SJCRH30 (cell line): ENCODE measurements around the gene EFHD2.

DNA sequence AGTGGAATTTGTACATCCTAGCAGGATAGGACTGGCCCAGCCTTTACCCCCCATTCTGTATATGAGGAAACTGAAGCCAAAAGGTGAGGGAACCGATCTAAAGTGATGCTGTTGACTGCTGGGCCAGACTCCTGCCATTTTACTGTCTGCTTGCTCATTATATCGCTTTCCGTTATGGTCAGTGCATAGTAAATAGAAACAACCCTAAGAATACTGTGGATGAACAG is 31.9 kb downstream of the PRDM2 start:
- RAMPAGE, long total RNA = no peak

DNA sequence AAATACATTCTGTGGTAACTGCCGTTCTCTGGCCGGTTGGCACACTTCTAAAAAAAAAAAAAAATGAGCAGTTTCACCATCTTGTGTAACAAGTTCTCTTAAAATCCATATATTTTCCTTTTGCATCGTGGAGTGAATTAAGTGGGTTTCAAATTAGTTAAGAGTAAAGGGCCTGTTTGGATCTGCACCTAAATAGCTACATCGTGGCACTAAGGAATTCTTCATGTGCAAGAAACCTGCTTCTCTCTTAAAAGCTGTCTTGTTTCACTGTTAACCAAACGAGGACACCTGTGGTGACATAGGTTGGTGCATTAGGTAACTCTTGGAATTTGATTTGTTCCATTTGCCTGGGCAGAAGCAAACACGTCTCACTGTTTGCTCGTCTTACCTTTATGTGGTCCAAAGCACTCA is 60.8 kb downstream of the PRDM2 start:
- RAMPAGE, long total RNA = no peak

- RAMPAGE, long total RNA = no peak
Observed at GRCh38 chr1:13772971-13773406, 73.0 kb downstream of the PRDM2 start.

DNA sequence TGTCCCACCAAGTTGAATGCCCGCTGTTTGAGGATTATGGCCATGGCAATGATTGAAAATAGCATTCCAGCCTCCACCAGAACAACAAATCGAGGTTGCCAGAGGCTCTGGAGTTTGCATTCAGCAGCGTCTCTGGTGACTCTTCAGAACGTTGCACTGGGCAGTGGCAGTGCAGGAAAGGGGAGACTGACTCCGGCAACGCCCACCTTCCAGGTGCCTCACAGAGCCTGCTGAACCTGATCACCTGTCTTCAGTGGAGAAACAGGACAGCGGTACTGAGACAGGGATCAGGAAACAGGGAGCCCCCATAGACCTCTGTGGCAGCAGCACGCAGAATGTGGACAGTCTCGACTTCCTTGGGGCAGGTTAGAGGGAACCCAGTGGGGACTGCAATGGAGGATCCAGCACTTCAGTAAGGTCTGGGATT is 128.4 kb downstream of the PRDM2 start:
- RAMPAGE, long total RNA = no peak

GRCh38 chr1:13948482-13949623 is 248.9 kb downstream of the PRDM2 start:
- RAMPAGE, long total RNA = no peak

GRCh38 chr1:13982465-13982788 is 282.4 kb downstream of the PRDM2 start:
- RAMPAGE, long total RNA = no peak

DNA sequence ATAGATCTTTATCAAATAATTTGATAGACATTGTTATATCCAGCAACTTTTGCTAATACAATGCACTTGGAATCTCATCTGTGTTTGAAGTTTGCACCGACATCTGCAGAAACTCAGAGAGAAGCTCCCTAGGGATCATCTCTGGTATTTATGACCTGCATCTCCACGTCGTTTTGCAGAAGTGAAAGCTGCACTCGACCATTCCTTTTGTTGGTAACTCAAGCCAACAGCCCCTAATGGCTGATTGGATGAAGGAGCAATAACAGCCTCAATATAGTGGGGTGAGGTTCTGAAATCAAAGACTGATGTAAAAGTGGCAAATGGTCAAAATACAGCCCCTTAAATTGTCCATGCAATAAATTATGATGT is 344.3 kb upstream of the KAZN start:
- RAMPAGE, long total RNA = no peak

DNA sequence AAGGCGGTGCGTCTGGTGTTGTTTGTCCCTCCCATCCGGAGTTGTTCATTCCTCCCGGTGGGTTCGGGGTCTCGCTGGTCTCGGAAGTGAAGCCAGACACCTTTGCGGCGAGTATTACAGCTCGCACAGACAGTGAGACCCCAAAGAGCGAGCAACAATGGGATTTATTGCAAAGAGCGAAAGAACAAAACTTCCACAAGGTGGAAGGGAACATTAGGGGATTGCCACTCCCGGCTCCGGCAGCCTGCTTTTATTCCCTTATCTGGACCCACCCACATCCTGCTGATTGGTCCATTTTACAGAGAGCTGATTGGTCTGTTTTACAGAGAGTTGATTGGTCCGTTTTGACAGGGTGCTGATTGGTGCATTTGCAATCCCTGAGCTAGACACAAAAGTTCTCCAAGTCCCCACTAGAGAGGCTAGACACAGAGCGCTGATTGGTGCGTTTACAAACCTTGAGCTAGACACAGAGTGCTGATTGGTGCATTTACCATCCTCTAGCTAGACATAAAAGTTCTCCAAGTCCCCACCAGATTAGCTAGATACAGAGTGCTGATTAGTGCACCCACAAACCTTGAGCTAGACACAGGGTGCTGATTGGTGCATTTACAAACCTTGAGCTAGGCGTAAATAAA is 178.6 kb upstream of the KAZN start:
- RAMPAGE, long total RNA = no peak

- RAMPAGE, long total RNA = no peak
Observed at GRCh38 chr1:14522080-14522279, 76.5 kb upstream of the KAZN start.

- RAMPAGE, long total RNA = no peak
Observed at GRCh38 chr1:14634344-14634801, 35.9 kb downstream of the KAZN start.

DNA sequence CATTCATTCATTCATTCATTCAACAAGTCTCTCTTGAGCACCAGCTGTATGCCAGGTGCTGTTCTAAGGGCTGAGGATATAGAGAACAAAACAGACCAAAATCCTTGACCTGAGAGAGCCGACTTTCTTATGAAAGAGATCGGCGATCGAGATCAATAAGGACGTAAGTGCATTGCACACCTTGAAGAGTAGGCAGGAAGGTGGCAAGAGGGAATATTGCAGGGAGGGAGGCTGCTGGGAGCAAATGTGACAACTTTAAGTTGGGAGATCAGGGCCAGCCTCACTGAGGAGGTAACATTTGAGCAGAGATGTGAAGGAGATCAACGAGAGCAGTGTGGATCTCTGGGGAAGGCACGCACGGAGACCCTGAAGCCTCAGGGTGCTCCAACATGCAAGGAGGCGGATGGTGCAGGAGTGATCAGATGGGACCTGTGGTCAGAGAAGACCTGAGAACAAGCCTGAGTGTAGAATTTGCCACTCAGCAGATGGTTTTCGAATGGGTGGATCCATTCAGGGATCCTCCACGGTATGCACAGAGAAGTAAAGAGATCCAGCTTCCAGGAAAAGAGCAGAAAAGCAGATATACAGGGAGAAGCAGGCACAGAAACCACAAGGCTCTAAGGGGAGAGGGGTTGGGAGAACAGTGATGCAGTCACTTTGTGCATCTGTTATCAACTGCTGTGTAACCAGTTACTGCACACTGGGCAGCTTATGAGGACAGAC is 138.5 kb downstream of the KAZN start:
- RAMPAGE, long total RNA = no peak

DNA sequence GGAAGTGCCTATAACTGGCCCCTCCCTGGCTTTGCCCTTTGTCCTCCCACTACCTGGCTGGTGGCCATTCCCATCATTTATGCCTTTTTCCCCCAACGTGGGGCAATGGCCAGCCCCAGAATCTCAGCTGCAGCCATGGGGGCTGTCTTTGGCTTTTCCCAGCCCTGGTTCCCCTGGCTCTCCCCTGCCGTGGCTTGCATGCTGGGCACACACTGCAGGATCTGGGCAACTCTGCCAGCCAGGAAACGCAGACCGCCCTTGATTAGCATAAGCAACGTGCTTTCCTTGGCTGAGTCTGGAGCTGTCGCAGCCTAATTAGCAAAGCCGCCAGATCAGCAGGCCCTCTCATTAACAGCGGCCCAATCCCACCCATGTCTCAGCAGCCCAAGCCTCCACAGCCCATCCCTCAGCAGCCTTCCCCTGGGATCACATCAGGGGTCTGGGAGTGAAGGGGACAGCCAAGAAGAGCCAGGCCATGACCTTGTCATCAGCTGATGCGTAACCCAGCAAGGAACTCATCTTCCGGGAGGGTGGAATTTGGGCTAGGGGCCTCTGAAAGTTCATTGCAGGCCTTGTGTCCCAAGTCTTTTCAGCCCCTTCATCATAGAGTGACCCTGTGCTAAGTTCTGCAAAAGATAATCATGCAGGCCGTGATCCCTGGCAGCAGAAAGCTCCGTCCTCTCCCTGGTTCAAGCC is 258.3 kb upstream of the TMEM51 start:
- RAMPAGE, long total RNA = no peak

DNA sequence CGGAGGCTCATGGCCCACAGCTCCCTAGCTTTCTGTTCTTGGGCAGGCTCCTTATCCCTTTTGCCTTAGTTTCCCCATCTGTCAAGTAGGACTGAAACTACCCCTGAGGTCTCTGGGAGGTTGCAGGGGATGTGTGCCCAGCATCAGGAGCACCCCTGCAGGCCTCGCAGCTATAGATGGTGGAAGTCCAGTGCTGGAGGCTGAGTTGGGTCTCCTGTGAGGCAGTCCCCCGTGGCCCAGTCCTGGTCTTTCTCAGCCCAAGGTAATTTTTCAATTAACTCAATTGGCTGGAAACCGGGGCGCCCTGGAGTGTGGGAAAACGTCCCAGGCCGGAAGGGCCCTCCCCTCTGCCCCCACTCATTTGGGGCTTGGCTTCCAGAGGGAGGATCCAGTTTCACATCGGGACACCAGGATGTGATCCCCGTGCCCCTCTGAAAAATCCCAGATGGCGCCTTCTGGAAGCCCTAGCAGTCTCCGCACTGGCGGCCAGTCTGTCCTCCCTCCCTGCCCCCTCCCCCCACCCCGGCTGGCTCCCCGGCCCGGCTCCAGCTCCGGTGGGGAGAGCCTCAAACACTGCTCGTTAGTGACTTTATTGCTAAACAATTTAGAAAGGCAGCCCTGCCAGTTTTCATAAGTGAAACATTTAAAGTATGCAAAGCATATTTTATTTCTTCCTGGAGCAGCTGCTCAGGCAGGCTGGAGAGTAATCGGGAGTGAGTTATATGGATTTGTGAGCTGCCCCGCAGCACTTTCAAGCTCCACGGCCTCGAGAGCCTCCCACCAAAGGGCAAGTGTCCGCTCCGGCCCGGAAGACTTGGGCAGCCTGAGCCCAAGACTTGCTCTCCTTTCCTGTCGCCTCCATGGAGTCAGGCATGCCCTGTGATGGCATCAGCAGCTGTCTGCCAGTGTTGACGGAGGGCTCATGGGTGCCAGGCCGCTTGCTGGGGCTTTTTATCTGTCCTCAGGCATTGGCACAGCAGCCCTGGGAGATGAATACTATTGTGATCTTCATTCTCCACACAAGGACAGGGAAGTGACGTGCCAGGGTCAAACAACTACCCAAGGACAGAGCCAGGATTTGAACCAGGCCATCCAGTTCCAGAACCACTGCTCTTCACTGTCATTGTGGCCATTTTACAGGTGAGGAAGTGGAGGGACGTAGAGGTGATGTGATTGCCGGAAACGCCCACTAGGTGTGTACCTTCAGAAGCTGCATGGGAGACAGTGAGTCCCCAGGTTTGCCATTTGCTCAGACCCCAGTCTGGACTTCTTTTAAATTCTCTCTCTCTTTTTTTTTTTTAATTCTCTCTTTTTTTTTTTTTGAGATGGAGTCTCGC is 208.0 kb upstream of the TMEM51 start:
- RAMPAGE, long total RNA = no peak

- RAMPAGE, long total RNA = no peak
Observed at GRCh38 chr1:15021118-15021994, 132.2 kb upstream of the TMEM51 start.

DNA sequence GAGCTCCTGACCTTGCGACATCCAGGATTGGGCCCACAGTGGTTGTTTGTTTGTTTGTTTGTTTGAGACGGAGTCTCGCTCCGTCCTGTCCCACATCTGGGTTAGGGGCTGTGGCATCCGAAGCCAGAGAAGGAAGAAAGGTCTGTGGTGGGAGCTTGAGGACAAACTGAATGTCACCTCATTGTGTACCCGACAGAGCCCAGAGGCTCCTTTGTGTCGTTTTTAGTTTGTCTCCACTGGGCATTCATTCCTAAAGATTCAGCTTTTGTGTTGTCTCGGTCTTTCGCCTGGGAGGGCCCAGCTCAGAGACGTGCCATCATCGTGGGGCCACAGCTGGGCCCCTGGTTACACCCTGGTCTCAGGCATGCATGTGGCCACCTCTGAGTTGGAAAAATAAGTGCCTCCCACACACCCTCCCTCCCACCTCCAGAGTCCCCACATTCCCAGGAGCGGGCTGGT is 125.7 kb upstream of the TMEM51 start:
- RAMPAGE, long total RNA = no peak

DNA sequence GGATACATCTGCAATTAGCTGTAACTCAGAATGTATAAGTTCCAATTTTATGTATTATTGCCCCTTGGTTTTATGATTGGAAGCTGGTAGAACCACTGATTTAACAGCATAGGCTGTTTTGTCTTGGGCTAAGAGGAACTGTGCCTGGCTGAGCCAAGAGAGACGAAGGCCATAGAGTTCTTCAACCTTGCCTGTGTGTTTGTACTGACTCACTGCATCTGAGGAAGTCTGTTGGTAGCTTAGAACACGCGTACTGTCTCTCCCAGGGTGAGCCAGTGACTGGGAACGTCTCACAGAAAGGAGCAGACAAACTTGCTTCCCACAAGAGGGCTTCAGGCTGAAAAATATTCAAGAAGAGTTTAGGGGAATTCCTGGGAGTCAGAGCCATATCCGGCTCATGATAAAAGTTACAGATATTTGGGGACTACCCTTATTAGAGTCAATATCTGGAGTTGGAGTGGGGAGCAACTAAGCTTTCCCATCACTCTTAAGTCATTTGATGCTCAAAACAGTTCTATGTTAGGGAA is 15.0 kb downstream of the TMEM51 start:
- RAMPAGE, long total RNA = no peak

GRCh38 chr1:15207961-15208242 is 39.1 kb upstream of the FHAD1 start:
- RAMPAGE, long total RNA = no peak

GRCh38 chr1:15214311-15215697 is 32.2 kb upstream of the FHAD1 start:
- RAMPAGE, long total RNA = no peak

GRCh38 chr1:15261229-15262026 is 14.4 kb downstream of the FHAD1 start:
- RAMPAGE, long total RNA = no peak

- RAMPAGE, long total RNA = no peak
Observed at GRCh38 chr1:15409357-15410038, at the start of gene EFHD2. EFHD2 (plus strand) TSS chr1:15409888.